Ascending aorta (tissue), 1 donor: ENCODE measurements around a stretch of chr5.

DNA sequence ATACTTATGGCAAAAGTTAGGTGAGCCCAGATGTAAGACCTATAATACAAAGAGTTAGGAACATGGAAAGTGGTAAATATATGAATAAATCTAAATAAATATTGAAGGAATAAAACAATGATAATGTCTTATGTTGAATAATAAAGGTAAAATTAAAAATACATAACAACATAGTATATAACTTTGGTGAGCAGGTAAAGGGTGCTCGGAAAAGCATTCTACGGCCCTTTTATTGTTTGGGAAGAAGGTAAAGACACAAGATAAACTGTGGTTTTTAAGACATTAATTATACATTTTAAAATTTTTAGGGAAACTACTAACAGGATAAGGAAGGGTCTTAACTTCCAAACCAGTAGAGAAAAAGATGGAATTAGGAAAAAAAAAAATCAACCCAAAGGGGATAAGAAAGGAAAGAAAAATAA is 127.6 kb downstream of the CWC27 start:
- PRO-cap = no peak

GRCh38 chr5:65035144-65036286 is 266.8 kb downstream of the CWC27 start:
- PRO-cap = bidirectional peak, plus-strand start at chr5:65035556, minus-strand start at chr5:65035524; bidirectional peak, plus-strand start at chr5:65035920, minus-strand start at chr5:65035751

GRCh38 chr5:65721089-65721284 is 922 bp downstream of the SGTB start:
- PRO-cap = no peak

- PRO-cap = no peak
These were observed 491 bp downstream of the SGTB start for GRCh38 chr5:65721285-65721951.

DNA sequence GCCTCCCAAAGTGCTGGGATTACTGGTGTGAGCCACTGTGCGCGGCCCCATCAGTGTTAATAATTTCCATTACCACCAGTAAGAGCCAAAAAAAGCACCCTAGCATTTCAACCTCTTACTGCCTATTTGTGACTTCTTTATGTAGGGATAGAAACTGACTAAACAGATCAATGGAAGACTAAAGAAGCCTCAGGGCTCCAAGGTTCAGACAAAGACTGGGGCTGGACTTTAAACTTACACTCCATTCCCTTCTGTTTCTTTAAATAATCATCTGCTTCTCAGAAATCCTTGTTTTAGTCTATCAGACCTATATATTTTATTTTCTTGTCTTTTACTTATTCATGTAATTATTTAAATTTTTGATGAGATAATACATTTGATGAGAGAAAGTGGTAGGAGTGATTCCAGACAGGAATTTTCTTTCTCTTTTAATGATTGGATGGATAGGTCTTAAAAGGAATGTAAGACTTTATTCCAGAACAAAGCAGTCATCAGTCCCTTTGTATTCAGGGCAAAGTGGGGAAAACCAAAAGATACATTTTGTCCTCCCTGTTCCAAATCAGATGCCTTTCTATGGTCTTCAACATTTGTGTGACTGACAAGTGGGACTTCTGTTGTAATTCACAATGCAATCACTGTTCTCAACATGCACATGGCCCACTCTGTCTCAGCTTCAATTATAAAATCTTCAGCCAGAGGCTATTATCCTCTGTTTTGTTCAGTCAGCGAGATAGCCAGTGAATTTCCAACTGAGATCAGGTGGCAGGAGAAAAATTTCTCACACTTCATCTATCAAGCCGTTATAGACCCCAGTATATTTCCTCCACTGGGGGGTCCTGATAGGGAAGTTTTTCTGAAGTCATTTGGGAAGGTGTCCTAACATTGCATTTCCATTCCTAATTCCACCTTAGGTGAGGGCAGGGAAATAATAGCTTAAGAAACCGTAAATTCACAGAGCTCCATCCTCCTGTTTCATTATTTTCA is 95.6 kb upstream of the ERBIN start:
- PRO-cap = no peak

DNA sequence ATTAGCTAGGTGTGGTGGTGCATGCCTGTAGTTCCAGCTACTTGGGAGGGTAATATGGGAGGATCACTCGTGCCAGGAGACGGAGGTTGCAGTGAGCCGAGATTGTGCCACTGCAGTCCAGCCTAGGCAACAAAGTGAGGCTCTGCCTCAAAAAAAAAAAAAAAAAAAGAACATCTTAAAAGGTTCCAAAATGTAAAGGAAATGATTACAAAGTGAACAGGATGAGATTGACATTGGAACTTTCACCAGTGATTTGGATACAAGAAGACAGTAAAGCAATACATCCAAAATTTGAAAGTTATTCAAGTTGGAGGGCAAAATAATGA is 59.9 kb upstream of the SREK1 start:
- PRO-cap = no peak

GRCh38 chr5:66554117-66554579 is 42.0 kb upstream of the MAST4 start:
- PRO-cap = no peak

GRCh38 chr5:66597482-66598086 is 1.4 kb downstream of the MAST4 start:
- PRO-cap = no peak

DNA sequence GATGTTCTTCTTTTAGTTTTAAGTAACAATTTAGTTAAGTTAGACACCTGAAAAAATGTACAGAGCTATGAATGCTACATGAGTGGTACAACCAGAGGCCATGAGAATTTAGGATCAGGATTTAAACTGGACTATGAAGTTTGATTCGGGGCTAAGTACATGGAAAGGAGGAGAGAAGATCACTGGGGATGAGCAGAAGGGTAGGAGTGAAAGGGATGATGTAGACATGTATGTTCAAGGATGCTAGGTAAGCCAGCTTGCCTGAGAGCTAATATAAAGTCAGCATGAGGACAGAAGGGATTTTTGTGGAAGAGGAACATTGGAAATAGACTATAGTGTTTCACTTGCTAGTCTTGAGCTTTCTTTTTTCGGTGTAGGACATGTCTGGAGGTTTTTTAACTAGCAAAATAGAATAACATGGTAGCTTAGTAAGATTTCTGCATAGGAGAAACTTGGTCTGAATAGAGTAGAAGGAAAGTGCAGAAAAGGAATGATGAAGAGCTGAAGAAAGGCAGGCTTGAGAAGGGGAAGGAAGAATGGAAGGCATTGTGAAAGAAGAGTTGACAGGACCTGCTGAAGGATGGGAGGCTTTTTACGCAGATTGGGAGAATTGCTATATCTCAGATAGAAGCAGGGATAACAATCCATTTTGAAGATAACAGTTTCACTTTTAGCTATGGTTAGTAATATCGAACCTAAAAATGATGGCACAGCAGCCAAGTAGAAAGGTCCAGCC is 218.0 kb downstream of the CD180 start:
- PRO-cap = no peak

DNA sequence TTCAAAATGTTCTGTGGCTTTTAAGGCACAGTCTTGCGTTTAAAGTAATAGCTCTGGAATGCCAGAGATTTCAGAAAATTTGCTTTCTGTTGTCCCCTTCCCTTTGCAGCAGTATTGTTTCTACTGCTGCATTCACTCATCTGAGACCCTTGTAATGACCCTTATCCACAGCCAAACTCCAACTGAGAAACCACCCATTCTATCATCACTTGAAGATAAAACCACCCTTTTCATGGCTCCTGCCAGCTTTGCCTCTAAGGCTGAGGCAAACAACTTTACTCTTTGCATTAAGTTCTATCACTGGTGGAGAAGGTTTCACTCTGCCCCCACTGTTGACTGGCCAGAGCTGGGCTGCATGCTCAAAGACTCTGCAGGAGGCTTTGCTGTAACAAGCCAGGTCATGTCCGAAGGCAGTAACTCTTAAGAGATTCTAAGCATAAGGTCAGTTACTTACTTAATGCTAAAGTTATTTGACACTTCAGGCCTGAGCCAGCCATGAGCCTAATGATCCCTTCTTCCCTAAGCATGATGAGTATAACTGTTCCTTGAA is 101.9 kb downstream of the CD180 start:
- PRO-cap = no peak

DNA sequence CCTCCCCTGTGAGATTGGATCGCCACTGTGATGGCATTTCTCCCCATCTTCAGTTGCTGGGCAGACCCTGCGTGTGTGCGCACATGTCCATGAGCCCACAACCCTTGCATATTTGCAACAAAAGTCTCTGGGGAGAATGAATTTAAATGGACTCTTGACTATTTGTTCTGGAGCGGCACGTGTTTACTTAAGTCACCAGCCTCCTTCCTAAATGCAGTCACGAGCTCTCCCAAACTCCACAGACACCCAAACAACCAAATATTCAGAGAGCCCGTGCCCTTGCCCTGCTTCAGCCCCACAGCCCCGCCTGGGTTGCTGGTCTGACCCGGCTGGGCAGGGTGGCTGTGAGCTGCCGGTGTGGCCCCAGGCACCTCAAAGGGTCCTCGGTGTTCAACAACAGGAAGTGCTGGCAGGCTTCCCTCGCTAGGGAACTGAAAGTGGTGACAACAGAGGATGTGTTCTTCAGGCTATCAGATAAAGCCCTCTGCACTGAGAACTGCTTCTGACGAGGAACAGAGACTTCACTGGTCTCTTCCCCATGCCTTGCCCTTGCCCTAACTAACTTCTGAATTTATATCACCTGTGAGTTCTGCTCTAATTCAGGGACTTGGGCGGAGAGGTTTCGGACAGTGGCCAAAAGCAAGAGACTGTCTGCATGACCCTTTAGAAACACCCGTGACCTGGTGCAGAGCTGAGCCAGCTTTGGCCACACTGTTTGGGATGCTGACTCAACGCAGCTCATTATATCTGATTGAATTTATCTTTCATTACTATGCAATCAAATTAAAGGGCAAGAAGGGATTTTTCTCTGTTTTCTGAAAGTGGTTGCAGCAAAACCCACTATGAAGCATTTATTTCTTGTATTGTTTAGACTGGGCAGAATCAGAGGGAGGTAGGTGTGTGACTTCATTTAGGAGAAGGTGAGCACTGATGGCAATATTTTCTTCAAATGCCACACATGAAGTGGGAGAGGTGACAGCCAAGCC is 19.3 kb upstream of the CD180 start:
- PRO-cap = unidirectional peak, plus-strand start at position 426 of the sequence

DNA sequence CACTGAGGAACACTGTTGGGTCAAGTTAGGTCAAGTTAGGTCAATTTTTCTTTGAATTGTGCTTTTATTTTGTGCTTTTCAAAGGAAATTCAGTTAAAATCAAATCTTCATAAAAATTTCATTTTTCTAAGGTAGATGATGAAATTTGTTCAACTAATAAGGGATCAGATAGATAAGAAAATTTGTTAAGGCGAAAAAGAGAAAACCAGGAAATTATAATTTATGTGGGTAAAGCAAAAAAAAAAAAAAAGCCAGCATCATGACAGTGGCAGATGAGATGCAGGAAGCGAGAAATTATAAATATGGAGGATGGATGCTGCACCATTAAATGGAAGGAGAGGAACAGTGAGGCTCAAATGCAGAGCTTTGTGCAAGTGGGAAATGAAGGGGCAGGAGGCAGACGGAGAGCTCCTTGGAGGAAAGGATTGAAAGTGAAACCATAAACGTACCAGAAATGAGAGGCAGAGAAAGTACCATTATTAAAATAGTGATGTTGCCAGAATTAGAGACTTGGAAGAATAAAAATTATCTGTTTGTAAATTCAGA is 340.7 kb upstream of the CD180 start:
- PRO-cap = no peak

- PRO-cap = no peak
These were observed 341.4 kb upstream of the CD180 start for GRCh38 chr5:67538024-67538335.

DNA sequence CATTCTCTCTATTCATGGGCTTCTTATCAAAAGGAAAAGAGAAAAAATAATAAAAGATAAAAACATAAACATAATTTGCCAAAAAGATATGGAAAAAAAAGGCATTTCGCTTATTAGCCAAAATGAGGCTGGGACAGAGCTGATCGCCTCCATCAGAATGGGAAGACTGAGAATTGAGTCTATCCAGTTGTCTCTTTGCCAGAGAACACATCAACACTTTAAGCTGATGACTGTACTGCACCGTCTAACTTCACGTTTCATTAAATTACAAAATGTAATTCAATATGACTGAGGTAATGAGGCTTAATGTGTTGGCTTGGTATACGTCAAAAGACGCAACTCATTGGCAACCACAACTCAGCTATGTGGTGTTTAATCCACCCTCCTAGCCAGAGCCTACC is 462.6 kb upstream of the CD180 start:
- PRO-cap = no peak

- PRO-cap = no peak
These were observed 399.8 kb upstream of the PIK3R1 start for GRCh38 chr5:67815421-67816504.

DNA sequence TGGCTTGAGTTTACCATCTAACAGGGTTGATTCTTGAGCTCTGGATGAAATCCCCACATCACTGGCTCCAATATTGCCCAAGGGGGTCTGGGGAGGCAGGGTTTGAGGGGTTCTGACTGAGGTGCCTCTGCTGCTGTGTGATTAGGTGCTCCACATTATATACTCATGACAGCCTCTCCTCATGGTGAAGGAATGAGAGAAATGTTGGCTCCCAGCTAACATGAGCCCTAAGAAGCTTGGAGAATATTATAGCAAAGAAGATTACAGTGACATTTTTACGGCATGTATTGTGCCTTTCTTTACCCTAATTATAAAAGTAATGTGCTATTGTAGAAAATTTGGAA is 229.6 kb upstream of the PIK3R1 start:
- PRO-cap = no peak

GRCh38 chr5:68217512-68218024 is 2.0 kb downstream of the PIK3R1 start:
- PRO-cap = no peak

DNA sequence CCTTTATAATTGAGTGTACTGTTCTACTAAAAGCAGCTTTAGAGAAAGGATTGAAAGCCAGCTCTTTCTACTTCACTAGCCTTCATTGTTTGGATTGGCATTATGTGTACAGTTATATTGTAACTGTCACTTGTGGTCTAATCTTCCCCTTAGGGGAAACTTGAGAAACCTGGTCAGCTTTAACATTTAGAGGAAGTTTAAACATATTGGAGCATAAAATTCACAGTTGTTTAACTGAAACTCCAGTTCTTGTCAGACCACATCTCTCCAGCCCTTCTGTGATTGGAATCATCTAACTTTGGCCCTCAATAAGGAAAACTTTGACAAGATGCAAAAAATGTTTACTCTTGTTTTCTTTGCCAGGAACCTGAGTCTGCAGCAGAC is 24.7 kb downstream of the PIK3R1 start:
- PRO-cap = no peak

- PRO-cap = no peak
These were observed 241.2 kb downstream of the PIK3R1 start for GRCh38 chr5:68456686-68457265.

GRCh38 chr5:68533861-68535024 is 318.7 kb downstream of the PIK3R1 start:
- PRO-cap = no peak